NT2/D1 (cell line): ENCODE data around the genes NARS2 and PCF11.

- RRBS, 2 experiments: no CpG with 5 or more reads among the region's 7 CpGs
Measured at GRCh38 chr11:78138720-78139243, 644 bp downstream of the ALG8 start.

GRCh38 chr11:78156211-78157081 is 17.0 kb upstream of the ALG8 start:
- RRBS, 2 experiments: 39 to 49% methylated on average over 2 of the region's 7 CpGs

GRCh38 chr11:78187808-78188455 is 494 bp downstream of the KCTD21 start:
- RRBS, 2 experiments: no CpG with 5 or more reads among the region's 31 CpGs

GRCh38 chr11:78189068-78189653 is 442 bp downstream of the USP35 start:
- RRBS, 2 experiments: no CpG with 5 or more reads among the region's 24 CpGs

DNA sequence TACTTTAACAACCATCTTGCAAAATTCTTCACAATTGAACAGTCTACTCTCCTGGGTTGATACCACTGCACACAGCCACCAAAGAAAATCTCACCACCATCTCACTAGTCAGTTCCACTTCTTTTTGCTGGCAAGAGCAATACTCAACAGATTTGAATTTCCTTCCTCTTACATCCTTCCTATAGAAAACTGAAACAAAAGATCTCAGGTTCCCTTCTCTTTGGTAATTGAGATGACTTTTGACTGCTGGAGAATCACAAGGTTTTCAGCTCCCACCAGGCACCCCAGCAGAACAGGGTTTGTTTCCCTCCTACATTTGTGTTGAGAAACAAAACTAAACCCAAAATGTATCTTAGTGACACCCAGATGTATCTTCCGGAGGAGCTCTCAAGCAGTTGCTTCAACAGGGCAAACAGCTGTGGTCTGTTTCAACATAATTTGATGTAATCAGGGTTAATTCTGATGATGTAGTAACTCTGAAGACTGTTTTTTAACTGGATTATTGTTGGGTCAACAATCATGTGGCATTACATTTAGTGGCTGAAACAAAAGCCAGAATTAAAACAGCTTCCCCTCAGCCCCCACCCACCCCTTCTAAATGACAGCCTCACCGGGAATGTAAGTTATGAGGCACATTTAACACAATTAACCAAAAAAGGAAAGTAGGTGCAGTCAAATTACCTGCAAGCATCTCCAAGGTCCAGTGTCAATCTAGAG is 7.2 kb upstream of the GAB2 start:
- RRBS, 2 experiments: no CpG with 5 or more reads among the region's 2 CpGs

DNA sequence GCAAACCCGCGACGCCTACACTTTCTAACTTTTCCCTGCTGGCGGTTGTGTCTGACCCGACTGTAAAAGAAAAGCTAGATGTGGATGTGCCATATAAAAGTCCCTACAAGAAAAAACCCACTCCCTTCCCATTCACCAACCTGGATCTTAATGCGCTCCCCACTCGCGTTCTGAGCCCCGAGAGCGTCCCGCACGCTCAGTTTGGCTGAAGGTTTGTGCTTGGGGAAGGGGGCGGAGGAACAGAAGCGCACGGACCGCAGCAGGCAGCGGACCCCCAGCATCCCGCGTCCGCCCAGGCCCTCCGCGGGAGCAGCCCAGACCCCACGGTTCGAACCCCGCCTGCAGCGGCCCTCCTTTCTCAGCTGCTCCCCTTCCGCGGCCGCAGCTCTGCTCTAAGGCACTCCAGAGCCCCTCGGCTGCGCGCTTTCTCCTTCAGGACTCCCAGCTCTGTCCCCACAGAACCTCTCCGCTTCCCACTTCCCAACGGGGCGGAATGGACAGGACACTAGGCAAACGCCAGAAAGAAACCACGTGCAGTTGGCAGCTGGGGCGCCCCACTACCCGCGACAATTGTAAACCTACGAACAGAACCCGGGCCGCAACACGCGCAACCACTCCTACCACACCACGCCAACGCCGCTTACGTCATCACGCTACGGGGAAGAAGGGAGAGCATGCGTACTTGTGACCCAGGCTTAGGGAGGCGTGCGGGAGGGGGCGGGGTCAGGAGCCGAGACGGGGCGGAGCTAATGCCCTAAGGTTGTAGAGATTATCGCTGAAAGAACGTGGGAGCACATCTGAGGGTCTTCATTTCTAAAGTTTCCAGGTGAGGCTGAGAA is at the start of gene NARS2:
TSS of gene NARS2 (minus strand) at position 657 of the 839 bp plus-strand sequence.
- RRBS, 2 experiments: no CpG with 5 or more reads among the region's 60 CpGs

- RRBS, 2 experiments: no CpG with 5 or more reads among the region's 1 CpG
Measured at GRCh38 chr11:78734372-78734752, 159.7 kb upstream of the NARS2 start.

DNA sequence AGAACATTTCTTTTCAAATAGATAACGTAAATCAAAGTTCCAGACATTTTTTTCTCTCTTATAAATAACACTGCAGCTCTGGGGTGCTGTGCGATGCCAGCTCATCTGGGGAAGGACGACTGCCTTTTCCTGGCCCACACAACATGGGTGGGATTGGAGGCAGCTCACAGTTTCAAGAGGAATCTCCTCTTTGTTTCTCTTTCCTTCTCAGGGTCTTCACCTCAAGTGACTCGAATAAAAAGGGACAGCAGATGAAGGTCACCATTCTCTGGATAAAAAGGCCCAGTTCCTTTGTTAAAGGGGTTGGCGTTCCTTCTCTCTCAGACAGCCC is 235.6 kb upstream of the NARS2 start:
- RRBS, 2 experiments: no CpG with 5 or more reads among the region's 5 CpGs

- RRBS, 2 experiments: no CpG with 5 or more reads among the region's 4 CpGs
Measured at GRCh38 chr11:79548383-79548666, 107.5 kb upstream of the TENM4 start.

GRCh38 chr11:82403689-82404081 is 330.0 kb downstream of the FAM181B start:
- RRBS, 2 experiments: no CpG with 5 or more reads among the region's 33 CpGs

GRCh38 chr11:82419911-82420110 is 313.9 kb downstream of the FAM181B start:
- RRBS, 2 experiments: no CpG with 5 or more reads among the region's 1 CpG

- RRBS, 2 experiments: no CpG with 5 or more reads among the region's 3 CpGs
Measured at GRCh38 chr11:82889177-82889713, 11.0 kb downstream of the PRCP start.

- RRBS, 2 experiments: no CpG with 5 or more reads among the region's 10 CpGs
Measured at GRCh38 chr11:83089071-83089771, 17.5 kb upstream of the RAB30 start.

GRCh38 chr11:83116220-83116550 is 40.7 kb upstream of the PCF11 start:
- RRBS, 2 experiments: no CpG with 5 or more reads among the region's 1 CpG

GRCh38 chr11:83157042-83157259 is at the start of gene PCF11:
TSS of gene PCF11 (plus strand) at chr11:83157131.
- RRBS, 2 experiments: no CpG with 5 or more reads among the region's 19 CpGs

DNA sequence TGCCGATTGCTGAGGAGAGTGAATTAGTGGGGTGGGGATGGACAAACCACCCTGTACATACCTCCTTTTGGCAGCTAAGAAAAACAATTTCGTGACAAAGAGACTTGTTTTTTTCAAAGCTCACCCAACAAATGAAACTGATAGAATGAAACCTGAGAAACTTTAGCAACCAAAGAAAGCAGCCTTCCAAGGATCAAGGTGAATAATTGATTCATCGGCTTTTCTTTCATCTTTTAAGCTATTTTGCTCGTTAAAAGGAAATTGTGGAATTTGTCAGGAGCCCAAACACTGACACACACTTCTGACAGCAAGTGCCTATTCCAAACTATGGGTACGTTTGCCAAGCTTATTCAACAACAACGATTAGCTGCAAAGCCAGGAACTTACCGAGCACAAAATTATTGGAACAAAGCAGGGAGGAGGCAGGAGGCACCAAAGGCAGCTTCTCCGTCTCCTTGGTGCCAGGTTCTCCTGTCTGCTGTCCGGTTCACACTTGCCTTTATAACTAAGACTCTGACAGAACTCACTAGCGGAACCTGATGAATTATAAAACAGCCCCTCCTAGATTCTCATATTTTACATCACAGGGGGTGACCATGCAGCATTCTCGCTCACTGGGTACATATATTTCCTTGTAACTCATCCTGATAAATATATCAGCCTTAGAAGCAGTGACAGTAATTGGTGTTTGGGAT is 395.8 kb upstream of the CCDC90B start:
- RRBS, 2 experiments: no CpG with 5 or more reads among the region's 11 CpGs

- RRBS, 2 experiments: no CpG with 5 or more reads among the region's 2 CpGs
Measured at GRCh38 chr11:84250667-84251121, 964.5 kb upstream of the CCDC90B start.

GRCh38 chr11:84564472-84565041 is 1062.6 kb downstream of the DLG2 start:
- RRBS, 2 experiments: no CpG with 5 or more reads among the region's 2 CpGs